ENCODE results near the gene MTMR6.

GRCh38 chr13:23375694-23376281 lies 57.7 kb downstream of the SACS start:
- PRO-cap, 3 experiments, result peak in 3 of 3 experiments; most common plus-strand start chr13:23375832 (in 3)
- RAMPAGE, long total RNA, result no peak

GRCh38 chr13:23505146-23505662 lies 65.0 kb upstream of the TNFRSF19 start:
- PRO-cap, 3 experiments, result no peak in any of the 3 experiments
- RAMPAGE, long total RNA, result no peak

- PRO-cap, 3 experiments, result no peak in any of the 3 experiments
- RAMPAGE, long total RNA, result no peak
Observed at GRCh38 chr13:23656515-23656867, 86.3 kb downstream of the TNFRSF19 start.

GRCh38 chr13:23668515-23669195 lies 98.4 kb downstream of the TNFRSF19 start:
- PRO-cap, 3 experiments, result no peak in any of the 3 experiments
- RAMPAGE, long total RNA, result no peak

DNA sequence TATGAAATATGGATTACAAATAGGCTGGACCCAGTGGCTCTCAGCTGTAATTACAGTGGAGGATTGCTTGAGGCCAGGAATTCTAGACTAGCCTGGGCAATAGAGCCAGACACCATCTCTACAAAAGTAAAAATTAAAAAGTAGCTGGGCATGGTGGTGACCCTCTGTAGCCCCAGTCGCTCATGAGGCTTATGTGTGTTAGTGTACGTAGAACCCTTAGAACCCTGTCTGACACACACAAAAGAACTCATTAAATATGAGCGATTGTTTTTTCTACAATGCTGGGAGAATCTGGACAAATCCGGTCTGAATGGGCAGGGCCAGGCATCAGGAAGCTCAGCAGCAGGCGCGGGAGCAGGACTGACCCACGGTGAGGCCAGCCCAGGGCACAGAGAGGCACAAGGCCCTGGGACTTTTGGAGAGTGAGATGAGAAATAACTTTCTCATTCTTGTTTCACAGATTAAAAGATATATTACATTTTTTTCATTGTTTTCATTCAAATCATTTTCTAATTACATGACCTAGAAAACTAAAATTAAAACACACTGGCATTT lies 132.9 kb downstream of the TNFRSF19 start:
- PRO-cap, 3 experiments, result no peak in any of the 3 experiments
- RAMPAGE, long total RNA, result no peak

- PRO-cap, 3 experiments, result no peak in any of the 3 experiments
- RAMPAGE, long total RNA, result no peak
Observed at GRCh38 chr13:23954395-23954628, 65.1 kb upstream of the MIPEP start.

GRCh38 chr13:23980047-23980765 lies 91.0 kb upstream of the MIPEP start:
- PRO-cap, 3 experiments, result no peak in any of the 3 experiments
- RAMPAGE, long total RNA, result no peak

DNA sequence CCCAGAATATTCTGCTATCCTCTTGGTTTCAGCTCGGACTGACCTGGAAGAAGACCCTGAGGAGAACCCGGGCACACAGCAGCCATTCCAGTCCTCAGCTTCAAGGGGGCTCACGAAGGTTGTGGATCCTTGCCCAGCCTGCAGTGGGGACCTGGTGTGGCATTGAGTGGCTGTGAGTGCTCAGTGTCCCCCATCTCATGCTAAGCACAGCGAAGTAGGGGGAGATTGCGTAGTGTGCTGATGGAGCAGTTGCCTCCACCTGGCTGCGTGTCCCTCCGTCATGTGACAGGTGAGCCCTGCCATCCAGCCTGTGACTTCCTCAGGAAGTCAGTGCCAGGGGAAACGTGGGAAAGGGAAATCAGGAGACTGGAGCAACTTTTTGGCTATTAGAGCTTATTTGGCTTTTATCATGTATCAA lies 127.0 kb upstream of the SPATA13 start:
- PRO-cap, 3 experiments, result no peak in any of the 3 experiments
- RAMPAGE, long total RNA, result no peak

GRCh38 chr13:24225842-24226350 lies 65.4 kb downstream of the SPATA13 start:
- PRO-cap, 3 experiments, result no peak in any of the 3 experiments
- RAMPAGE, long total RNA, result no peak

- PRO-cap, 3 experiments, result no peak in any of the 3 experiments
- RAMPAGE, long total RNA, result no peak
Observed at GRCh38 chr13:24230080-24230426, 69.5 kb downstream of the SPATA13 start.

DNA sequence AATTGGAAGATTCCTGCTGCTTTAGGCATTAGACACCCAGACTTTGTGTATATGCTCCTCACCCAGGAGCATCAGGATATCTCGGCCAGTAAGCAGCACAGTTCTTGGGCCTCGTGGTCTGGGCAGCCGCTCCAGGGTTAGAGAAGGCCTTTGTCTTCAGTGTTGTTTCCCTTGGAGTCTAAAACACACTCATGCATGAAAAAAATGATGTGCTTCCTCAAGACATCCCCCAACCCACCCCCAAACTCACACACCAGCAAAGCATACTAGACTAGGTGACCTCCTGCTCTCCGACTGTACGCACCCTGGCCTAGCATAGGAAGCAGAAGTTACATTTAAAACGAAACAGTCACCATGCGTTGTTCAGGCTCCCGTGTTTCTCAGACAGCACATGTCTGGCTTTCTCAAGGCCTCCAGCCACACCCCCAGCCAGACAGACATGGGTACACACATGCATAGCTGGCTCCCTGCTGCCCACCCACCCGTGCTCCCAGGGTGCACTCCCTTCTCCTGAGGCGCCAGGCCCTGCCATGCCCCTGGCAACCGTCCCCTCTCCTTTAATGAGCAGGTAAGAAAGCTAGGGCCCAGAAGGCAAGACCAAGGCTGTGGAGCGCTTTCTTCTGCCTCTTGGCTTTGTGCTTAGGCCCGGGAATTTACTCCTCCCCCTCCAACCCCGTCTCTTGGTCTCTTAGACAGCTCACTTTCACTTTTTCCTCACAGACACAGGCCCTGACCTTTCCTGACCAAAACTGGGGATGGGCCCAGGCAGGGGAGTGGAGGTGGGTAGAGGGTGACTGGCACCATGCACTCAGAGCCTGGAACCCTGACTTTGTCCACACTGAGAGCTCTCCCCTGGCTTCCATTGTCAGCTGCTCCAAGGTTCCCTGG lies 28.6 kb upstream of the C1QTNF9 start:
- PRO-cap, 3 experiments, result no peak in any of the 3 experiments
- RAMPAGE, long total RNA, result no peak

DNA sequence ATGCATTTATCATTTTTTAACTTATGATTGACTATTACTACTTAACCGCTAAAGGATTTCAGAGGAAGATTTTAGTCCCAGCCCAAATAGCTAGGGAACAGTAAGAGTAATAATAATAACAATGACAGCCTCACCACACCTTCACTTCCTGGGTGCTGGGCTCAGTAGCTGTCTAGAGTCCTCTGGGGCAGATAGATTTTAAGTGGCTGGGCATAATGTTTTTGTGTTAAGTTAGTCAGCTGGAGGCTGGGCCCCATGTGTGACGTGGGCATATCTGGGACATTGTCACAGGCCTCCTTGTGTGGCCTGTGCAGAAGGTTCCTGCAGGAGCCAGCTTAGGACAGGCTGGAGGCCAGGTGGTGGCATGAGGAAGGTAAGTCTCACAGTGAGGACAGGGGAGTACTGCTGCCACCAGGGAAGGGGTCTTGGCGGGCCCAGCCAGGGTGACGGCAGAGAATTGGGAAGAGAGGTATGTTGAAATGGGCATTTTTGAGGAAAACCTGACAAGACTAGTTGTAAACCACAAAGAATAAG lies 19.6 kb upstream of the C1QTNF9 start:
- PRO-cap, 3 experiments, result no peak in any of the 3 experiments
- RAMPAGE, long total RNA, result no peak

DNA sequence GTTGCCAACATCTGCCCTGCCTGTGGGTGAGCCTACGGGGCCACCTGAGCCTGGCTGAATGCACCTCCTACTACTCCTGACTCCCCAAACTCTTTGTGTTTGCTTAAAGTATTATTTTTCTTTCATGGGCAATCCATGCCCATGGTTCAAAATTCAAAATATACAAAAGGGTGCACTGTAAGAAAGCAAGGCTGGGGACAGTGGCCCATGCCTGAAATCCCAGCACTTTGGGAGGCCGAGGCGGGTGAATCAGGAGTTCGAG lies 72.7 kb downstream of the PARP4 start:
- PRO-cap, 3 experiments, result no peak in any of the 3 experiments
- RAMPAGE, long total RNA, result no peak

- PRO-cap, 3 experiments, result no peak in any of the 3 experiments
- RAMPAGE, long total RNA, result no peak
Observed at GRCh38 chr13:24542140-24542539, 29.6 kb upstream of the PARP4 start.

DNA sequence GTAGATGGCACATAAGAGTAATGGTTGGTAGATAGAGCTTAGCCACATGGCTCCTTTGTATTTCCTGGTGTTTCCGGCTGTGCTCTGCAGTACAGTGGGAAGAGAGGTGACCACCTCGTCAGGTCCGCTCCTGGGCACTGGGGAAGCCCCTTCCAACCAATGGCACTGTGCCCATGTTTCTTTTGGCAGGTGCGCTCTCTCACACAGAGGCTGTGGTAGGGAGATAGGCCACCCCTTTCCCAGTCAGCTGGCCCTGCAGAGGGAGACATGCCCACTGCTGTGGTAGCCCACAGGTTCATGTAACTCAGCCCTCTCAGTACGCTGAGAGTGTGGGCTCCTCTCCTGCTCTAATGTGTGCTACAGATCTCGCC lies 74.2 kb upstream of the ATP12A start:
- PRO-cap, 3 experiments, result no peak in any of the 3 experiments
- RAMPAGE, long total RNA, result no peak

DNA sequence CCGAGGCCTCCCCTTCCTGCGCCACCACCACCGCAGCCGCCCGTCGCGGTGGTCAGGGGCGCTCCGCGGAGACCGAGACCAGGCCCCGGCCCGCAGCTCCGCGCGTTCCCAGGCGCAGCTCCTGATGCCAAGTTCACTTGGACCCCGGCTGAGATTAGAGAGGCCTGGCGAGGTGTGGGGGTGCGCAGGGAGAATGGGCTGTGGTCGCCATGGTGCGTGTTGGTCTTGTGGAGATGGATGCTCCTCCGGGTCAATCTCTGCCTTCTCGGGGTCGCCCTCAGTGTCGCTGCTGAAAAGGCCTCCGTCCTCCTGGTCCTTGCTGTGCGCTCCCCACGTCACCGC lies 17.9 kb upstream of the RNF17 start:
- PRO-cap, 3 experiments, result no peak in any of the 3 experiments
- RAMPAGE, long total RNA, result no peak

DNA sequence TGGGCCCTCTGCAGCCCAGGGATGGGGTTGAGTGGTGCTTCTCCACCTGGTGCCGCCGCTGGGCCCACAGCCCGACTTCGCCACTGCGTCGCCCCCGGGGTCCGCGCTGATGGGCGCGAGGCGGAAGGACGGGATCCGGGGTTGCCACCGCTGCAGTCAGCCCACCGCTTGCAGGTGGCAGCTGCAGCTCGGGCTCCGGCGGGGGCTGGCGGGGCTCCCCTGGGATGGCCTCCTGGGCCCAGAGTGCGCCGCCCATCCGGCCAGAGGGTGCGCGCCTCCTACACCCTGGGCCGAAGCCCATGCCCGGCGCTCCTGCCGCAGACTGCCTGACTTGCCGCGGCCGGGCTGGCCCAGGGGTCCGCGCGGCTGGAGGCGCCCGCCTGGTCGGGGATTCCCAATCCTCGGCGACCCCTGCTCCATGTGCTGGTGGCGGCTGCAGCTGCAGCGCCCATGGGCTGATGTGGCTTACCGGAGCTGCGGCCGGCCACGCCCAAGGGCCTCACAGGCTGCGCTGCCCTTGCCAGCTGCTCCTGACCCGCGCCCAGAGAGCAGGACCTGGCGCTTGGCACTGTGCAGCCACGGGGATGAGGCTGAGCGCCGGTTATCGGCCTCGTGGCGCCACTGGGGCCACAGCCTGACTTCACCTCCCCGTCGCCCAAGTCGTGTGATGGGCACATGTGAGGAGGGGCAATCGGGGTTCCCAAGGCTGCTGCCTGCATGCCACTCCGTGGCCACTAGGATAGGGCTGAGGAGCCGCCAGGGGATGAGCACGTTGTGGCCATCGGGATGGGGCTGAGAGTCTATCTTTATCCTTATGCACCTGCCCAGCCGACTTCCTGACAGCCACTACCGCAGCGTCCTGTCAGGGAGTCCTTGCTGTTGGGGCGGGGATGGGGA lies 77.4 kb upstream of the PABPC3 start:
- PRO-cap, 3 experiments, result peak in 1 of 3 experiments; most common minus-strand start position 301 of the sequence (in 1)
- RAMPAGE, long total RNA, result no peak

GRCh38 chr13:25287164-25287727 lies at the start of gene MTMR6:
TSS of gene MTMR6 (minus strand) at chr13:25287488.
- PRO-cap, 3 experiments, result peak in 2 of 3 experiments; most common plus-strand start chr13:25287609 (in 2); most common minus-strand start chr13:25287488 (in 1)
- RAMPAGE, long total RNA, result no peak

DNA sequence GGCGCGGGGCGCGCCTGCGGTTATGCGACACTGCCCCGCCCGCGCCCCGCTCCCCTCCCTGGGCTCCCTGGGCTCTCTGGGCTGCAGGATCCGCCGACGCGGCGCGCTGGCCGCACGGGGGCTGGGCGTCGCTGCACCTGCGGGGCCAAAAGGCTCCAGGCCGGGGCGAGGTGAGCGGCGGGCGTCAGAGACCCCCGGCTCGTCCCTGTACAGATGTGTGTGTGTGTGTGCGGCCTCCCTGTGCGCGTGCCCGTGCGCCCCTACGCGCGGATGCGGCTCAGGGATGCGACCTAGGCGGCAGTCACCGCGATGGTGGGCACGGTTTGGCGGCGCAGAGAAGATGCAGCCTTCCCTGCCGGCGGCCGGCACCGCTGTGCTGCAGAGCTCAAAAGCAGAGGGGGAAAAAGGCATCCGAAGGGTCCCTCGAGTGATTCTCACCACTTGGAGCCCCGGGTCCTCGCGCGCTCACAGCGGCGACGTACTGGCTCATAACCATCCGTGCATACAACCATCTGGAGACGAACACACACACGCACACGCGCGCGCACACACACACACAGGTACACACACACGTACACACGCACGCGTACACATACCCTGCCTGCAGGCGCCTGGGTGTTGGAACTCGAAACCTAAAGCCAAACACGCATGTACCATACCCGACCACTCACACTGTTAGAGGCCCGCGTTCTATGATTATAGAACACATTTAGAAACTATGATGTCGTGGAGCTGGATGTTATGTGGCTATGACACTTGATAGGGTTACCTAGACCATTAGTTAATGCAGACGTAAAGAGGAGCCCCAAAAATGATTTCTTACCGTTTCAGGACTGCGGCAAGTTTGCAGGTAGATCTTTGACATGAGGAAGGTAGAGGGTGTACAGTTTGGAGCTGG lies 812 bp downstream of the ATP8A2 start:
- PRO-cap, 3 experiments, result peak in 3 of 3 experiments; most common plus-strand start position 148 of the sequence (in 3); most common minus-strand start position 78 of the sequence (in 3)
- RAMPAGE, long total RNA, result no peak

DNA sequence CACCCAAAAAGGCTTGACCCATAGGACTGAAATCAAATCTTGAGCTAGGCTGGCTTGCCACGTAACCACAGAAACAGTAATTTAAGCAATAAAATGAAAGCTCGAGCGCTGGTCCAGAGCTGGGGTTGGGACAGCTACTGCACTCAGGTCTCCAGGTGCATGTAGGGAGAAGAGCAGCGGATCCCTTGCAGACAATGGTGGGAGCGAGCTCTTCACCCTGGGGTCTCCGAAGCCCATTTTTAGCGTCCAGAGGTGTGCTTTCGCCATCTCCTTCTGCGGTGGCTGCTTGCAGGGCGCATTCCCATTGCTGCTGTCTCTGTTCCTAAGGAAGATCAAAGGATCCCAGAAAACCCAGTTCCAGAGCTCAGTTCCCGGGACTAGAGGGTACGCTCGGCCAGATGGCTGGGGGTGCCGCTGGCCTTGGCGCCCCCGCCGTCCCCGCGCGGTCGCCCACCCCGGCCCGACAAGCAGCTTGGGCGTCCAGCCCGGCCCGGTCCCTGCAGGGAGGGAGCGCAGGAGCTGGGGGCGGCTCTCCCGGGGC lies 96.5 kb downstream of the ATP8A2 start:
- PRO-cap, 3 experiments, result peak in 2 of 3 experiments; most common minus-strand start position 454 of the sequence (in 1)
- RAMPAGE, long total RNA, result no peak